M059J (cell line): ENCODE measurements around the gene CALM1.

DNA sequence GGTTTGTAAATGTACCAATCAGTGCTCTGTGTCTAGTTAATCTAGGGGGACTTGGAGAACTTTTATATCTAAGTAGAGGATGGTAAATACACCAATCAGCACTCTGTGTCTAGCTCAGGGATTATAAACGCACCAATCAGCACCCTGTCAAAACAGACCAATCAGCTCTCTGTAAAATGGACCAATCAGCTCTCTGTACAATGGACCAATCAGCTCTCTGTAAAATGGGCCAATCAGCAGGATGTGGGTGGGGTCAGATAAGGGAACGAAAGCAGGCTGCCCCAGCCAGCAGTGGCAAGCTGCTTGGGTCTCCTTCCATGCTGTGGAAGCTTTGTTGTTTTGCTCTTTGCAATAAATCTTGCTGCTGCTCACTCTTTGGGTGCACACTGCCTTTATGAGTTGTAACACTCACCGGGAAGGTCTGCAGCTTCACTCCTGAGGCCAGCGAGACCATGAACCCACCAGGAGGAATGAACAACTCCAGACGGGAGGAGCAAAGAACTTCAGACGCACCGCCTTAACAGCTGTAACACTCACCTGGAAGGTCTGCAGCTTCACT, 16.2 kb upstream of the GTF2A1 start:
- RAMPAGE, long total RNA: no peak

- RAMPAGE, long total RNA: no peak
Observed at GRCh38 chr14:81366015-81366573, 34.0 kb downstream of the STON2 start.

DNA sequence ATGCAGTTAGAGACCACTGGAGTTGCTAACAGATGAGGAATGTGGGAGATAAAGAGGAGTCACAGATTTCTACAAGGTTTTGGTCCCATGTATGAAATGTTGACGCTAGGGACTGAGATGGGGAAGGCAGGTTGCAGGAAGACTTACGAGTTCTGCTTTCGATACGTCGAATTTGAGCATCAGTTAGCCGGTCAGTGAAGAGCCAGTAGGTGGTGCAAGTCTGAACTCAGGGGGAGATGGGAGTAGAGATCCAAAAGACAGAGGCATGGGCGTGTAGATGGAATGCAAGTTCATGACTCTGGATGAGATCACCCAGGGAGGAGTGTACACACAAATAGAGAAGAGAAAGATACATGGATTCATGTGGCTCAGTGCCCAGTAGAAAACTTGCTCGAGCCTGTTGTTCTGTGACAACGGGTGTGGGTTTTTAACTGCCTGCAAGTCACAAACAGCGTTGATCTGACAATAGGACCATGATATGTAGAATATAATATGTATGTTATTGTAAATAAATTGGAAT, 114.7 kb upstream of the FLRT2 start:
- RAMPAGE, long total RNA: no peak

GRCh38 chr14:85535303-85536235, 5.6 kb downstream of the FLRT2 start:
- RAMPAGE, long total RNA: no peak

DNA sequence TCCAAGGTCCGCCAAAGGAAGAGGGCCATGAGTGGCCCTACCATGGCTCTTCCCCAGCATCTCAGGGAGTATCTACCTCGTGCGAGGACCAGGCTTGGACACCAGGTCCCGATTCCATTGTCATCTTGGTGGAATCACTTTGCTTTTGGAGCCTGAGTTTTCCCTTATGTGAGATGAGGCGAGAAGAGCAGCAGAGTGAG, 358 bp upstream of the GALC start:
- RAMPAGE, long total RNA: no peak

GRCh38 chr14:89214041-89214855, 202.8 kb downstream of the FOXN3 start:
- RAMPAGE, long total RNA: no peak

GRCh38 chr14:89256946-89257320, 160.1 kb downstream of the FOXN3 start:
- RAMPAGE, long total RNA: no peak

- RAMPAGE, long total RNA: no peak
Observed at GRCh38 chr14:89314643-89316057, 101.9 kb downstream of the FOXN3 start.

- RAMPAGE, long total RNA: no peak
Observed at GRCh38 chr14:89340014-89340391, 77.0 kb downstream of the FOXN3 start.

- RAMPAGE, long total RNA: no peak
Observed at GRCh38 chr14:89359558-89360253, 57.3 kb downstream of the FOXN3 start.

DNA sequence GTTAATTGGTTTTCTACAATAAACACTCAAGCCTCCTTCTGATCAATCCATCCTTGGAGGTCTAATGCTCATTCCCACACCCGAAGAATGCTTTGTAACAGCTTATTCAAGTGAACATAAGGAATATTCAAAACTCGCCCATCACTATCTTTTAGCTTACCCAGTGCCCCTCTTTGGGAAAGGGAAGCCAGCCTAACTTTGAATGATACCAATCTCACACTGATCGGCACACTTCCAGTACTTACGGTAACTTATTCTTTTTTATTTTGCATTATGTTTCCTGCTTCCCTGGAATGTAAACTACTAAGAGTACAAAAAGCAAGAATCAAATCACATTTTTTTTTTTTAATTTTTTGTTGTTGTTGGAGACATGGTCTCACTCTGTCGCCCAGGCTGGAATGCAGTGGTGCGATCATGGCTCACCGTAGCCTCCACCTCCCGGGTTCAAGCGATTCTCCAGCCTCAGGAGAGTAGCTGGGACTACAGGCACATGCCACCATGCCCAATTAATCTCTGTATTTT, 14.1 kb downstream of the FOXN3 start:
- RAMPAGE, long total RNA: no peak

DNA sequence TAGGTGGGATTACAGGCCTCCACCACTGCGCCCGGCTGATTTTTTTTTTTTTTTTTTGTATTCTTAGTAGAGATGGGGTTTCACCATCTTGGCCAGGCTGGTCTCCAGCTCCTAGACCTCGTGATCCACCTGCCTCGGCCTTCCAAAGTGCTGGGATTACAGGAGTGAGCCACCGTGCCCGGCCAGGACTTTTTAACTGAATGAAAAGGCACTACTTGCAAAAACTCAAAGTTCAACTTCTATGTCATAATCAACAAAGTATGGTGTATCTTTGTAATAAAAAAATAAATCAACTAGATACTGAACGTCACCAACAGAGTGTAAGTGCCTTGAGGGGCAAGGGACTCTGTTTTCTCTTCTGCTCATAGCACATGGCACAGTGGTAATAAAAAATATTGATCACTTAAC, 10.4 kb upstream of the FOXN3 start:
- RAMPAGE, long total RNA: no peak

- RAMPAGE, long total RNA: no peak
Observed at GRCh38 chr14:89719934-89720368, 234.6 kb downstream of the EFCAB11 start.

DNA sequence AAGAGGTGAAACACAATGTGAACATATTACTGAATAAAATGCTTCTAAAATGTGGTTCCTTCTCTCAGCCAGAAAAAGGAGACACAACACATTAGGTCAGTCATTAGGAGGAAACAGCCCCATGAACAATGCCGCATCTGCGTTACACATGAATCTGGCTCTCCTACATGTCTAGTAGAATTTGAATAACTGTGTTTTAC, 51.7 kb downstream of the EFCAB11 start:
- RAMPAGE, long total RNA: no peak

- RAMPAGE, long total RNA: no peak
Observed at GRCh38 chr14:90087234-90087963, 25.6 kb downstream of the KCNK13 start.

DNA sequence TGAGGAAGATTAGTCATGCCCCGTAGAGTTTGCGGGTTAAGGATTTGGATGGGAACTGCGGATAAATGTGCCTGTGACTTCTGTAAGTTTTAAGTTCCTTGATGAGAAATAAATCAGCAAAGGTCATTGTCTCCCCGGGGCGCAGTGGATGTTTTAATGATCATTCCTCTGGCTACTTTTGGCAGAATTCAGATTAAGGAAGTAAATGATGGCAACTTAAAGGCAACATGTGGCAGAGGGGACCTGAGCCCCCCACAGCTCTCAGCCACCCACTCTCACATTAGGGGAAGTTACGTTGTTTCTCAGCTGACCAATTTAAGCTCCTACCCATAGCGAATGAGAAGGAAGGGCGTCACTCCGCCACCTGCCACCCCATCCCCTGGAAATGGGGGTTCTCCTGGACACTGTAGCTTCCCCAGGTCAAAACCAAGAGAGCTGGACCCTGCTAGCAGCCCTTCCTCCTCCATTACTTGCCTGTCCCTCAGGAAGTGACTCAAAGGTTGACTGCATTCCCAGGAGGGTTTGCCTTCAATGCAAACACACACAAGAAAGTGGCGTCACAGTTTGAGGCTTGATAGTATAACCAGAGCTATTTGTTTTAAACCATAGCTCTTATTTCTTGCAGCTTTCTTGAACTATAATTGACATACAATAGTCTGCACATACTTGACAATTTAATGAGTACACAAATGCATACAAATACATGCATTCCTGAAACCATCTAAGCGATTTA, 79.0 kb downstream of the KCNK13 start:
- RAMPAGE, long total RNA: no peak

- RAMPAGE, long total RNA: no peak
Observed at GRCh38 chr14:90396946-90397282, at the start of gene CALM1. CALM1 (plus strand) TSS chr14:90397029.

DNA sequence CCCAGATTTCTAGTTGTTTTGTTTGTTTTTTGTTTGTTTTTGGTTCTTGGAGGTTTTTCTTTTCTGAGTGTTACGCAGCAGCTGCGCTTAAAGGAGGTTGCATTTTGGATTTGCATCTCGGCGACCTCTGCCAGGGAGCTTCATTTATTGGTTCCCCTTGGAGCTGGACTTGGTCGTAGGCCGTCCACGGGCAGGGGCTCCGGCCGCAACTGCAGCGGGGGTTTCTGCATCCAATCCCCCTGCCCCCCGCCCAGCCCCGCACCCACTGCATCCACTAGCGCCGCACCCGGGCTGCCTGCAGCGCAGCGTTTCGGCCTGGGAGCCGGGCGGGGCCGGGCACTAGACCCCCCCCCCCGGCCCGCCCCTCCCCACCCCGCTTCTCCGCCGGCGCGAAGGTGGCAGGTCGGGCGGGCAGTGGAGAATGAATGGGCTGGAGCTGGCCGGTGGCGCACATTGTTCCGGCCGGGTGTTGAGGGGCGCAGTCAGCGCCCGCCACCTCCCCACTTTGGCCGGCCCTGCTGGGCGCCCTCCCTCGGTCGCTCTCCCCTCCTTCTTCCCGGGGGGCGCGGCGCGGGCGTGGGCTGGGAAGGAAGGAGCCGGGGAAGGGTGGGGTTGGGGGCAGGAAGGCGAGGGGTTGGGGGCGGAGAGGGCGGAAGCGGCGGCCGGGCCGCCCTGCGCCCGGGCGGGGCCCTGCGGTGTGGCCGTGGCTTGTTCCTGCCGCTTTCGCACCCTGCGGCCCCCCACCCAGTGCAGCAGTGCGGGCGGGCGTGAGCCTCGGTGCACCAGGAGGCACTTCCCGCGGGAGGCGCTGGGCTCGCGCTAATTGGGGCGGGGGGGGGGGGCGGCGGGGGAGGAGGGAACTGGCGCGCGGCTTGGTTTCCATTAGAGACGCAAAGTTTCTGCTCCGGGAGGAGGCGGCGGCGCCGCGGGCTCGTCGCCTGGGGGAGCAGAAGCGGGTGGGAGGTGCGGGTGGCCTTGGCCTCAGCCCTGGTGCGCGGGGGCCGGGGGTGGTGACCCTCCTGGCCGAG, 768 bp downstream of the CALM1 start:
- RAMPAGE, long total RNA: no peak

DNA sequence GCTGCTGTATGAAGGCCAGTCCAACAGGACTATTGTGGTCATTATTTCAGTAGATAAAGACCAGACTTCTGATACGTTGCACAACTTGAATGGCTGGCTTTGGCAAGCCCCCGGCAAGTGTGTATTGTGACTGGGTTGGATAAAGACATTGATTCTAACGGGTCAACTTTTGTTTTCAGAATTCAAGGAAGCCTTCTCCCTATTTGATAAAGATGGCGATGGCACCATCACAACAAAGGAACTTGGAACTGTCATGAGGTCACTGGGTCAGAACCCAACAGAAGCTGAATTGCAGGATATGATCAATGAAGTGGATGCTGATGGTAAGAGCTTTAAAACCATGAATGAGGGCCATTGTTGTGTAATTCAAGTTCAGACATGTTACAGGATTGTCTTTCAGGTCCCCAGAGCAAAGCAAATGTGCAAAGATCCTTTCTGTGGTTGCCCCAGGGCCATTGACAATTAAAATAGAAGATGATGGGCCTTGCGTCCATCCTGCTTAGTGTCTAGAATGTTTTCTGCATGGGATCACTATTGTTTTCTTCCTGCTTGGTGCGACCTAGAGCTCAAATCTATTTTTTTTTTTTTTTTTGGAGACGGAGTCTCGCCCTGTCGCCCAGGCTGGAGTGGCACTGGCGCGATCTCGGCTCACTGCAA, 4.4 kb downstream of the CALM1 start:
- RAMPAGE, long total RNA: no peak

- RAMPAGE, long total RNA: no peak
Observed at GRCh38 chr14:90491479-90491955, 94.7 kb downstream of the CALM1 start.